Left ventricle myocardium (tissue), 1 donor: ENCODE measurements around a stretch of chr11.

- PRO-cap: no peak
Observed at GRCh38 chr11:126474927-126475503, 119.5 kb downstream of the ST3GAL4 start.

- PRO-cap: no peak
Observed at GRCh38 chr11:126929584-126929989, 71.0 kb downstream of the KIRREL3 start.

GRCh38 chr11:127628219-127628646 lies 627.7 kb upstream of the KIRREL3 start:
- PRO-cap: no peak

DNA sequence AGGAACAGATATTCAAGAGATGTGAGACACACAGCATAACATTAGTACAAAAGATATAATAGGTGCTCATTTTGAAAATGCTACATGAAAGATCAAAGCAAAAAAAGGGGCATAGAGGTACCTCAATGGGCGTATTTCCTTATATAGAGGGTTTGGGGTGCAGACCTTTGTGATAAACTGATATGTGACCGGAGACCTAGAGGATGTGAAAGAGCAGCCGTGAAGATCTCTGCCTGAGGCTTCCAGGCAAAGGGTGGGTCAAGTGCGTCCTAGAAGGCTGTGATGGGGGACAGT lies 551.4 kb downstream of the ETS1 start:
- PRO-cap: no peak

GRCh38 chr11:128052693-128053658 lies 534.4 kb downstream of the ETS1 start:
- PRO-cap: no peak

GRCh38 chr11:128054241-128054746 lies 533.1 kb downstream of the ETS1 start:
- PRO-cap: no peak

DNA sequence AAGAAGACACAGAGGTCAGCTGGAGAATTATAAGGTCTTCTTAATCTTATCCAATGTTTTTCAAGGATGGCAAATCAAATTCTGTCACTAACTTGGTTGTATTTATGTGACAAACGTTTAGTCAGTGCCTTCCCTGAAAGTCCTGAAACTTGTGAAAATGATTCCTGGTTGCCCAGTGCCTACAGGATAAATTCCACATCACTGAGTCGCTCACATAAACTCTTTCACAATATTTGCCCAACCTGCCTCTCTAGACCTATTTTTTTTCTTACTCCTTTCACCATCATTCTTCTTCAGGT lies 379.7 kb downstream of the ETS1 start:
- PRO-cap: no peak

DNA sequence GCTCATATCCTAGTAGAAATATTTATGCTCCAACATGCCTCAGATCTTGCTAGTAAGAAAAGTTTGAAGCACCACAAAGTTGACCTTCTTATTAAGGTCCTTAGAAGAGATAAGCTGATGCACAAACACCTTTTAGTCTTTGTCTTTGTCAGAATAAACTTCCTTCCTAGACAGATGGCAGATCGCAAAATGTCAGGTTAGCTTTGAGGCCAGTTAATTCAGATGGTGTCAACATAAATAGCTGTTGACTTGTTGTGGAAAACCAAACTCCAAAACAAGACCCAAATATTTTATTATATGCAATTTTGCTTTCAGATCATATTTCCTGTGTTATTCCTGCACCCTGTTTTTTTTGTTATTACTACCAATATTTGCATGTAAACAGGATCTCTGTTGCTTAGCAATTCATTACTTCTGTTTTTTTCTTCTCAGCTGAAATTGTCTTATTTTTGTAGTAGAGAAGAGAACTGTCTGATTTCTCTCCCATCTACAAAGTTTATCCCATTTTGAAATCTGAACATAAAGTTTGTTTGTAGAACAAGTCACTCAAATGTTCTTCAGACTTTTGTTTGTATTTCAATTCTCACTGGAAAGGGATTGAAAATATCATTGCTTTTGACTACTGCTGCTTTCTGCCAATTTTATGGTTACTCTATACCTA lies 315.9 kb downstream of the ETS1 start:
- PRO-cap: no peak

DNA sequence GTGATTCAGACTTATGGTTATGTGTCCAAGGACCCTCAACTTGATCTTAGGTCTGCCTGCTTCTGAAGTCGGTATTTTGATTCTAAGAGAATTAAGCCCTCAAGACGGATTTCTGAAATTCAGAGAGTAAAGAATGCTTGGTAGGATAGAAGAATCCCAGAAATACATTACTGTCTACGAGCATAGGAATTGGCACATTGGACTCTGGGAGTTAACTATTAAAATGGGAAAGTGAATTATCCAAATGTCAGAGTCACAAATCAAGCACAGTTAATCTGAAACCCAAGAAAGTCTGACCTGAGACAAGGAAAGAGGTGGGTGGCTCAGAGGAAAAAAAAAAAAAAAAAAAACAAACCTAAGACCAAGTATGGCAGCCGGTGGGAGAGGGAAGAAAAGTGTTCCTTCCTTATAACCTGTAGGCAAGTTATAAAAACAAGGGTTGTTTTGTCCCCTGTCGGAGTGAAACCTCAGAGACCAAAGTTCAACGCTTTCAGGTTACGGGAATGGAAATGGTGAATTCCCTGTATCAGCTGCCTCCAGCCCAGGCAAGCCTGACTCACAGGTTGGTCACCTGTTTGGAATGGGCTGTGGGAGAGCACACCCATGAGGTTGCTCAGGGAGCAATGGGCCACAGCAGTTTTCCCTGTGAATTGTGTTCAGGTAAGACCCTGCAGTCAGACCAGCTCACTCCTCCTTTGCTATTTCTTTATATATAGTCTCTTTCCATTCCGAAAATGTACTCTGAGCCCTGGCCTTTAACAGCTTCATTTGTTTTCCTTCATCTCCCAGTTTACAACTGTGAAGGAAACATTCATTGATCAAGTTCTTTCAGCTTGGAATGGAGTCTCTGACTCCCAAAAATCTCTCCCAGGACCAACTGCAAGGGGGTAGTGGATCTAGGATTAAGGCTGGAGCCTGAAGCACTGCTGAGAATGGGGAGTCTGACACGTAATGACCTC lies 138.9 kb downstream of the ETS1 start:
- PRO-cap: no peak

GRCh38 chr11:128451367-128452175 lies 135.8 kb downstream of the ETS1 start:
- PRO-cap: no peak

DNA sequence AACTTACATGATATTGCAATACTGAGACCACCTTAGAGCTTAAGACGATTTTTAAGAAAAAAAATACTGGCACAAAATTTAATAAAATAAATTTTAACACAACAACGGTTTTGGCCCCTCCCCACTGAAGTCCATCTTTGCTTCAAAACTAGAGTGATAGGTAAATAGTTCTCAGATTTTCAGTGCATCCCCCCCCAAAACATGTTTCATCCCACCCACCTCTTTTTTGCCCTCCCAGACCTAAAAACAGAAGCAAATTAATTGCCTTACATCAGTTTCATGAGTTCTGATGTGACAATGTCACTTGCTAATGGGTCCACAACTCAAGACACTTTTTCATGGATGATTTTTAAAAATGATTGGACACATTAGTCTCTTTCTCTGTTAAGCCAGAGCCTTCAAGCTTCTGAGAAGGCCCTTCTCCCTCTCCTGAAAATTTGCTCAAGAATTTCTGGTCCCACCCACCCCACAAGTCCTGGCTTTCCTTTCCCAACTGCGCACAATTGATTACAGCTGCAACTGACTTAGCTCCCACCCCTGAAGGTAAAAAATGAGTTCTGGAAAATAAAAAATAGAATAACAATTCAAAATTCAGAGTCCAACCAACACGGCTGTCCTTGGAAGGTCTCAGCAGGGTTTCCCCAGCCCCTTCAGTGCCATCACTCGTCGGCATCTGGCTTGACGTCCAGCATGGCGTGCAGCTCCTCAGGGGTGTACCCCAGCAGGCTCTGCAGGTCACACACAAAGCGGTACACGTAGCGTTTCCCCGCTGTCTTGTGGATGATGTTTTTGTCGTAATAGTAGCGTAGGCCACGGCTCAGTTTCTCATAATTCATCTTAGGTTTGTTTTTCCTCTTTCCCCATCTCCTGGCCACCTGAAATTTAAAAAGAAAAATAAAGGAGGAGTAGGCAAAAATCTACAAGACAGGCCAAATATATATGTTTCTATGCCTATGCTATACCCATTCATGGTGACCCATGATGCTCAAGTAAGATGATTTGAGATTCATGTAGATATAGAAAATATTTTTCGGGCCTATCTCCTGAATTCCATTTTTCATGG lies 125.3 kb downstream of the ETS1 start:
- PRO-cap: no peak

DNA sequence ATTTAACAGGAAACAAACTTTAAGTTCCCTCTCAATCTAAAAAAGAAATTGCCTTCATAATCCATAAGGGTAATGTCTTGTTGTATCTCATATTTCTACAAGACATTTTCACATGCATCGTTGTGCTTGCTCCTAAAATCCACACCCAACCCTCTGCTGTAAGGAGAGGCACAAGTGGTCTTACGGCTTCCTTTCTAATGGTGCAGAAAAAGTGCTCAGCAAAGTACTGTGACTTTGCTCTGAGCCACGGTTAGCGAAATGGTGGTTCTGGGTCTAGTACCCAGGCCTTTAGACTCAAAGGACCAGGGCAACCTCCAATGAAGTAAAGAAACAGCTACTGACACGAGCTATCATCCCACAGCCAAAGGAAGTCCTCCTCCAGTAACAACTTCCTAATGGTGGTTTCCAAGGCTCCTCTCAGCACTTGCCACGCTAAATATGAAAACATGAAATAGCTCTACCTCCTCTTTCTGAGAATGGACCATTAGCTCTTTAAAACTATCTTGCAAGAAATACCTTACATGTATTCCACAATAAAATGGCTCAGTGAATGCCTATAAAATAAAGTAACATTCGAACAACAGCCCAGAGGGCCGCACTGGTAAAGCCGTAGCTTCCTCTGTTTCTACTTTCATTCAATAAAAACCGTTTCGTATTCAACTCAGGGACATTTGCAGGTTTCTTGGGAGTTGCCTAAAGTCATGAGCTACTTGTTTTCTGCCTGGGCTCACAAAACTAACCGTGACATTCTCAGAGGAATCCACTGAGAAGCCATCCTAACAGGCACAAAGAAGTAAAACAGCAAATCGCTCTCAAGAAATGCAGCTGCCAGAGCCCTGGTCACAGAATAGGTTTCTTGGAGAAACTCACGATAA lies 122.4 kb downstream of the ETS1 start:
- PRO-cap: no peak

DNA sequence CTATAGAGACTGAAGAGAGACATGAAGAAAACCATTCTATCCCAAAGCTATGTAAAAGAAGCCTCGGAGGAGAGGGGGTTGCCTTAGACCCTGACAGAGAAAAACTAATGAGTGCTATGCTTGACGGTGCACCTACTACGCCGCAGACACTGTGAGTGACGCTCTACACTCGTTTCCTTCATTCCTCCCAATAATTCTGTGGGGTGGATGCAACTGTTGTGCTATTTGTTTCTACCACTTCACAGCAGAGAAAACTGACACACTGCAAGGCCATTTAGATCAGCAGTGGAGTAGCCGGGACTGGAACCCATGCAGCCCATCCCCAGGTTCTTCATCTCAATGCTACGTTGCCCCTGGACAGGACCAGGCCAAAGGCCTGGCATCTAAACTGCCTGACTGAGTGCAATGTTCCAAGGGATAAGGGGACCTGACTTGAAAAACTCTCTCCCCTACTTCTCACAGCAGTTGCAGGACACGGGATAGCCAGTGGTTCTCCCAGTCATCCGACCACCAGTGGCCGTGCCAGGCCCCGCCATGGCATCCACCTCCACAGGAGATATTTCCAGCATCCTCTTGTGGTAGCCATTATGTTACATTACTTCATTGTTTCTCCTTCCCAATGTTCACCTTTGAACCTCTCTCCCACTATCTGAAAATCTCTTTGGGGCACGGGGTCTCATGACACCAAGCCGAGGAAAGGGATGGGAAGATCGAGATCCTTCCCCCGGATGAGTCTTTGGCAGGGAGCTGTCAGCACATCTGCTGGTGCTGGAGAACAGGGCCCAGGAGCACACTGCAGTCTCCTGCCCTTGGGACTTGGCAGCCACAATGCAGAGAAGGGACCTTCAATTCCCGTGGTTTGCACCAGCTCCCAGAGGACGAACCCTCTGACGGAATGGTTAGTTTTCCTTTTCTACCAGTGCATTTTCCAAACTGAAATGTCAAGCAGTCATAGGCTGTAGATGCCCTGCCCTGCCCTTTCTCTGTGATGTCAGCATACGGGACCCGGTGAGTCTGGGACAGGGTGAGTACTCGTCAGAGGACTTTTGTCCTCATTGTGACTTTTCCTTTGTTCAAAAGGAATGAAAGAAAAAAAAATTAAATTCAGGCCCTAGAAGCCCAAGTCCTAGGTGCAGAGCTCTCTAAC lies 121.4 kb downstream of the ETS1 start:
- PRO-cap: no peak

DNA sequence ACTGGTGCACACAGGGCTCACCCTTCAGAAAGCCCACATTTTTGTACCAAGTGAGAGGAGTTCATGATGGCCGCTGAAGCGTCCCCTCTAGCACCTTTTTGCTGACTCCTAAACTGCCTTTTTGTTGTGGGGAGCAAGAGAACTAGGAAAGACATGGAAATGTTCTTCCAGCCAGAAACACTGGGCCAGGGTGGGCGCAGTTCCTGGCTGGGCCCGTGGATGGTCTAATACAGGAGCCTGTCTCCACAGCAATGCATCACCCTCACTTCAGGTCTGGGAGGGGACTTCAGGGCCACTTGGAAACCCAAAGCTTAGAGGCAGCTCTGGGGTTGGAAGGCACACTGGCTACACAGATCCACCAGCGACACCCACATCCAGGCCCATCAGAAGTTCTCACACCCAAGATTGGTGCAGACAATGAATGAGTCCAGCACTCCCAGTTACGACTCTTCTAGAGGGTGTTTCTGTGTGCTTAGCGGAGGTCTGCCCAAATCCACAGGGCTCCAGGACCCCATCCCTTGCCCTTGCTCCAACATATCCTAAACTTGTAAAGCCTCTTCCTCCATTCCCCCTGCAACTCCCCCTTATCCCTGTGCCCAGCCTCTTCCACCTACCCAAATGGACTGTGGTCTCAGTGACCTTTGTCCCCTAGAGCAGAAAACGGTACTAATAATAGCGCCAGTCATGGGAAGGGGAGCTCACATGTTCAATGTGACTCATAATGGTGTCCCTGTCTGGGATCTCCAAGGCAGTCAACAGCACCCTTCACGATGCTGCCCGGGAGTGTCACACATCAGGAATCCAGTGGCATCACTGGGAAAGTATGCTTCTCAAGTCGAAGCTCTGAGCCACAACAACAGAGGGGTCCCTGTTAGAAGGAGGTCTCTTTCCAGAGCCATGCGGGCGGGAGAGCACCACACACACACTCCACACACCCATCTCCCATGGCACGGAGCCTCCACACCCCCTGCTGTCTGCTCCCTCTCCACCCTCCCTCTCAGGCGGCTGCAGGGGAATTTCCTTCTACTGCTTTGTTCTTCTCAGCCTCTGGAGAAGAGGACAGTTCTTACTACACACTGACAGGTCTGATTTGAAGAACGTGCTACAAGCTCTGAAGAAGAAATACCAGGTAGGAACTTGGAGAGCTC lies 120.0 kb downstream of the ETS1 start:
- PRO-cap: no peak

DNA sequence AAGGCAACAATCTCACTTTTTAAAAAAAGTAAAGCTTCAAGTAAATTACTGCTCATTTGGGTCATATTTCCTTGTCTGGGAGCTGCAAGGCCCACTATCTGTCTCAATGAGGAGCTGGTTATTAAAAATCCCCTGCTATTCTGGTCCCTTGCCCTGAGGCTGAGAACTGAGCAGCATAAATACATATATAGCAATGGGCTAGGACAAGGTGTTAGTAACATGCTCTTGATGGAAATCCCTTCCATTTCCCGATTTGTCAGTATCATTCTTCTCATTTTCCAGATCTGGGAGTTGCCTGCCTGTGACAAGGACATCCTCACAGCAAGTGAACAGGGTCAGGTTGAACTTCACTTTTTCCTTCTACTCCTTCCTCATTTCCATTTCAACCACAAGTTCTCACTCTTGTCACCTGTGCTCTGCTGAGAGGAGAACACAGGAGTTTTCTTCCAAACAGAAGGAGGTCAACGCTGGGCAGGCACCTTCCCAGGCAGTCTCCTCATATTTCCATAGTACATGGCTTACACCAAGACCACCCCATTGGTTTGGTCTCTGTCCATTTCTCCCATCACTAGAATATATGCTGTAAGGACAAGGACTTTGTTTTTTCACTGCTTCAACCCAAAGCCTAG lies 119.1 kb downstream of the ETS1 start:
- PRO-cap: no peak

DNA sequence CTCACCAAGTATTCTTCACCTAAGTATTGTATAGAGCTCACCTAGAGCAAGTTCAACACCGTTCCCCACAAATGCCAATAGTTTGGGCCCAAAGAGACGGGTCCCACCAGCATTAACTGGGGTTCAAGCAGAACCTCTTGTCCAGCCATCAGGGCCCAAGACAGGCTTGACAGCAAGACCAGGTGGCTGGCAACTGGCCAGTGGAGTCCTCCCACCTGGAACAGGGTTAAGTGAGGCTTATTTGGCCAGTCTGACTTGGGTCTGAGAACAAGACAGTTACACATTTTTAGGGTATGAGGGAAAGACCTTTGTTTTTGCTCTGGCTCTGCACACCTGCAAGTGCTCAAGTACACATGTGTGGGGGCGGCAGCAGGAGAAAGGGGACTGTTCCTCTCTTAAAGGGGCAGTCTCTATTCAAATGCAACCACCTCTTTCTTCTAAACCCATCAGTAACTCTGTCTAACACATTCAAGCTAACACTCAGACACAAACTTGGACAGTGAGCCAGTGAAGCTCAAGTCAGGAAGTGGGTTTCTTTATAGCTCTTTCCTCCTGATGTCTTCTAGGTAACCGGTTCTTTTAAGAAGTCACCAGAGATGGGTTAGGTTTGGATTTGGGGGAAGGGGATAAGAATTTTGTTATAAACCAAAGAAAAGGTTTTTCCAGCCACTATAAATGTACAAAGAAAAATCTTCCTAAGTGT lies 116.2 kb downstream of the ETS1 start:
- PRO-cap: no peak

- PRO-cap: no peak
Observed at GRCh38 chr11:128472597-128473162, 114.7 kb downstream of the ETS1 start.

DNA sequence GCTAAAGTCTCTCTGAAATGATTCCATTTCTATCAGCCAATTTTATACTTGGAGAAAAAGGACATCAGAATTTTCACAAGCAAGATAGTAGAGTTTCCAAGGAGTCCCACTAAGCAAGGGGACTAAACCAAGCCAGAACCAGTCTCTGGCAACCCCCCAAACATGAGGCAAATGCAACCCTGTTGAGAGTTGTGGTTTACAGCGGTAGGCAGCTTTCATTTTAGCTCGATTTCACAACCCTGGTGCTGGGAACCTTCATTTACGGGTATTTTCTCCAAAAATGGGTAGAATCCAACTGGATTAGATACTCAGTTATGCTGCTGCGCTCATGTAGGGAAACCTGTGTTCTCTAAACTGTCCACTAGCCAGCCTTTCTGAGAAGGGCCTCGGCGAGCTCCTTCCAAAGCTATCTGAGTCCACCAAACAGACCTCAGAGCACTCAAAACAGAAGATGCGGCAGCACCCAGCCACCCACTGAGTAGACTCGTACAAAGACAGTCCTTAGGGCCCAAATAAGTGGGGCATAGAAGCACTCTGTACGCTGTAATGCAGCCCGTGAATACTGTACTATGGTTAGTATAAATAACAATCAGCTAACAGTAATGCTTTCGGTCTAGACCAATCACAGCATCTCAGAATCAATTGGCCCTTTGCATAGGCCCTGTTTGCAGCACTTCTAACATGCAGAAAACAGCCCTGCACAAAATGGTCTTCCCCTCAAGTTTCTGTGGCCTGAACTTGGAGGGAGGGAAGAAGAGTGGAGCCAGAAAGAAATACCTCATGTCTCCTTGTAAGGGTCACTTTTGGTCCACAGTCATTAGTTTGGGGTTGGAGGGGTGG lies 104.7 kb downstream of the ETS1 start:
- PRO-cap: no peak

GRCh38 chr11:128504352-128505060 lies 82.9 kb downstream of the ETS1 start:
- PRO-cap: no peak

DNA sequence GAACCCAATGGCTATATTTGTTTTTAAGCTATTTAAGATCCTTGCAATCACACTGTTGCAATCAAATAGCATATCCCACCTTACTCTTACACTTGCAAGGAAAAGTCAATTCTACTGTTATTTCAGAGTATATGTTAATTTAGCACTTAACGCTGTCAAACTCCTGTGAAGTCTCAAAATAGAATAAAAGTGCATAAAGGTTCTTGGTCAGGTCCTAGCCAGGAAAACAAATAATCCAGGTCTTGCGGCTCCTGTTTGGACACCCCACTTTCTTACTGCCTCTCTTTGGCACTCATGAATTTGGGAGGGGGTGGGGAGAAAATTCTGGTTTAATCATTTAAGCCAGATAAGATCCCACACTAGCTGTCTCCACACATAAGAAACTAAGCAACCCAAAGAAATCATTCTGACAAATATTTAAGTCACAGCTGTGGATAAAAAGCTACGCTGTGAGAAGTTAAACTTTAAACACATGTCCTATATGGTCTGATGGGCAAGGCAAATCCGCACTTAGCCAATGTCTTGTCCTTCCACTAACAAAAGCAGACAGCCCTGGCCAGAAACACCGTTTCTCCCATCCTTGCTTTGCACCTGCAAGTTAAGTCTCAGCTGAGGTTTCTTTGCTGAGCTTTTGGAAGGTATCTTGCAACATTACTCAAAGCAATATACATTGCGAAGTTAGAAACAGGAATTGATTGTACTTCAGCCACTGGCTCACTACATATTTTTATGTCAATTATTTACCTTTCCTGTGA lies 68.1 kb downstream of the ETS1 start:
- PRO-cap: no peak